Fallopian tube (tissue), 1 donor: ENCODE measurements around a stretch of chr7.

DNA sequence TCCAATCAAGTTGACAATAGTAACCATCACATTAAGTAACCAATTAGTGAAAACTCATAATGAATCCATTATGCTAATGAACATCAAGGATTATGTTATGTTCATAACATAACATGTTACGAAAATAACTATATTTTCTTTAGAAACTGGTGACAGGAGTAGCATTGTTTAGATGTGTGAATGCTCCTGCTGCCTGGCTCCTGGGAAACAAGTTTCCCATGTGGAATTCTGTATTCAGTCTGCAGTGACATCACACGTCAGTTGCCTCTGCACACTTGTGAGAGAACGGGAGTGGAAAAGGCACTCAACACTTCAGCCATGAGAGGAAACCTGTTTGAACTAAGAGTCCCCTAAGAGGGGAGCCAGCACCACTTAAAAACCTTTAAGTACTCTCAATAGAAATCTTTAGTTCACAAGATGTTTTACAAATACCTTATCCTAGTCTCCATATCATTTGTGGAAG, 140.3 kb upstream of the FAM20C start:
- PRO-cap, result no peak

GRCh38 chr7:62797-63138, 129.6 kb upstream of the FAM20C start:
- PRO-cap, result no peak

DNA sequence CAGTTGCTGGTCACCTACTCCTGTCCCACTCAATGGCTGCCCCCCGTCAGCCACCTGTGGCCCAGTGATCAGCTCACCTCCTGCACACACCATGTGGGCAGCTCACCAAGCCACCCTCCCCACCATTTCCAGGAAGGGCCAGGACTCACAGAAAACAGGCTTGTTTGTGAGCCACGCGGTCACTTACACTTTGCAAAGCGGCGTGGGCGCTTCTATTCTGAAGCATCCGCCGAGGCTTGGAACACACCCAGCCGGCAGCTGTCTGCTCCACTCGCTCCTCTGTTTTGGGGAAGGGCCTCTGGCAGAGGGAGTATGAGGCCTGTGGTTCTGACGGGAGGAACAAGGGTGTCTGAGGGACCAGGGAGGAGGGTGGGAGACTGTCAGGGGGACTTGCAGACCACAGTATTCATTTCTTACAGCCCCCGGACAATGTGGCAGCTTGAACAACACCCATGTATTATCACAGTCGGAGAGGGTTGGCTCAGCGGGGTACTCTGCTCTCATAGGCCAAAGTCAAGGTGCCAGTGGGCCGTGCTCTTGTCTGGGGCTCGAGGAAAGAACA, 60.6 kb upstream of the FAM20C start:
- PRO-cap, result no peak

- PRO-cap, result no peak
Observed at GRCh38 chr7:150460-151164, 41.8 kb upstream of the FAM20C start.

- PRO-cap, result no peak
Observed at GRCh38 chr7:193861-194944, 1.8 kb downstream of the FAM20C start.

DNA sequence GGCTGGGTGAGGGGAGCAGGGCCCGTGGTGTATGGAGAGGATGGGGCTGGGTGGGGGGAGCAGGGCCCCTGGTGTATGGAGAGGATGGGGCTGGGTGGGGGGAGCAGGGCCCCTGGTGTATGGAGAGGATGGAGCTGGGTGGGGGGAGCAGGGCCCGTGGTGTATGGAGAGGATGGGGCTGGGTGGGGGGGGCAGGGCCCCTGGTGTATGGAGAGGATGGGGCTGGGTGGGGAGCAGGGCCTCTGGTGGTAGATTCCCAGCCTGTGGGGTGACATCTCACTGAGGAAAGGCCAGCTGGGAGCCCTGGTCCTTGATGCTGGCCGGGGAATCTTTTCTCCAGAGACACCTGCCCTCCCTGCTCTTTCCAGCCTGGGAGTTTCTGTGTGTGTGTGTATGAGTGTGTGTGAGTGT, 23.9 kb downstream of the FAM20C start:
- PRO-cap, result no peak

DNA sequence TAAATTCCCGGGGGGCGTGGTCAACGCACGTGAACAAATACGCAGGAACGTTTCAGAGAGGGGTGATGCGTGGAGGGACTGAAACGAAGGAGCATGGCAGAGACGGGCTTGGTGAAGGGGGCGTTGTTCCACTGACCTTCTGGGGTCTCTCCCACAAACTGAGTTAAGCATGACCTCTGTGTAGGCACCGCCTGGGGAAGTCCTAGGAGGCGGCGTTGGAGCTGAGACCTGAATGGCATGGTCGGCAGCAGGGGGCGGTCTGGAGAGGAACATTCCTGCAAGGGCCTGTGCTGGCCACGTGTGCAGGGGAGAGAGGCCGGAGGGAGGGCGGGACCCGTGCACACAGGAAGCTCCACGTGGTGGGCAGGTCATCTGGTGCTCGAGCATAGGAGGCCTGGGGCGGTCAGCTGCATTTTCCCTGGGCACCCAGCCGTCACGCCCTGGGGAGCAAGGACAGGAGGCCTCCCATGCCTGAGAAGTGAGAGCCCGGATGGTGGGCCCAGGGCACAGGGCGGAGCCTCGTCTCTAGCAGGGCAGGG, 28.1 kb downstream of the FAM20C start:
- PRO-cap, result no peak

- PRO-cap, result no peak
Observed at GRCh38 chr7:259076-259498, 30.9 kb upstream of the FOXL3 start.

GRCh38 chr7:326721-327299, 36.8 kb downstream of the FOXL3 start:
- PRO-cap, result no peak

GRCh38 chr7:372706-373368, 82.9 kb downstream of the FOXL3 start:
- PRO-cap, result unidirectional peak, plus-strand start at chr7:373213

DNA sequence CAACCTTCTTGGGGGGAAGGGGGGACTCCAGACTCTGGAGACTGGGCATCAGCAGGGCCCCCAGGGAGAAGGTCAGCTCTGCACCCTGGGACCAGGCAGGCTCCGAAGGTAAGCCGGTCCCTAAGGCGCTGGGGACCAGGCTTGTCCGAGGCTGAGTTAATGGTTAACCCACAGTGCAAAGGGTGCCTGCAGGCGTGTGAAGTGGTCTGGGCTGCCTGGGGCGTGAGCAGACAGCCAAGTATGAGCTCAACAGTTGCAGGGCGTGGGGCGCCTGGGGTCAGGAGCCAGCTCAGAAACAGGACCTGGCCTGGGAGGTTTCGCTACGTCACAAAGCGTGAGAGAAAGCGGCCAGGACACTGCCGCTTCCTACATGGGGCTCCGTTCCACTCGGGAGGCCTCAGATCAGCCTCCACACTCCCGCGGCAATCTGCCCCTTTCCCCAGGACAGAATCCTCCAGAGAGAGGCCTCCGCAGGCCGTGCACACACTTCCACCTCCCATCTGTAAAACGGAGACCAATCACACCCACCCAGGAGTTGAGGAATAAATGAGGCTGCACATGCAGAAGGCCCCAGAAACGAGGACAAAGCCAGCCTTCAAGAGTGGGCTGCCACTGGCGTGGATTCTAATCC, 16.0 kb downstream of the PDGFA start:
- PRO-cap, result bidirectional peak, plus-strand start at position 330 of the sequence, minus-strand start at position 97 of the sequence

DNA sequence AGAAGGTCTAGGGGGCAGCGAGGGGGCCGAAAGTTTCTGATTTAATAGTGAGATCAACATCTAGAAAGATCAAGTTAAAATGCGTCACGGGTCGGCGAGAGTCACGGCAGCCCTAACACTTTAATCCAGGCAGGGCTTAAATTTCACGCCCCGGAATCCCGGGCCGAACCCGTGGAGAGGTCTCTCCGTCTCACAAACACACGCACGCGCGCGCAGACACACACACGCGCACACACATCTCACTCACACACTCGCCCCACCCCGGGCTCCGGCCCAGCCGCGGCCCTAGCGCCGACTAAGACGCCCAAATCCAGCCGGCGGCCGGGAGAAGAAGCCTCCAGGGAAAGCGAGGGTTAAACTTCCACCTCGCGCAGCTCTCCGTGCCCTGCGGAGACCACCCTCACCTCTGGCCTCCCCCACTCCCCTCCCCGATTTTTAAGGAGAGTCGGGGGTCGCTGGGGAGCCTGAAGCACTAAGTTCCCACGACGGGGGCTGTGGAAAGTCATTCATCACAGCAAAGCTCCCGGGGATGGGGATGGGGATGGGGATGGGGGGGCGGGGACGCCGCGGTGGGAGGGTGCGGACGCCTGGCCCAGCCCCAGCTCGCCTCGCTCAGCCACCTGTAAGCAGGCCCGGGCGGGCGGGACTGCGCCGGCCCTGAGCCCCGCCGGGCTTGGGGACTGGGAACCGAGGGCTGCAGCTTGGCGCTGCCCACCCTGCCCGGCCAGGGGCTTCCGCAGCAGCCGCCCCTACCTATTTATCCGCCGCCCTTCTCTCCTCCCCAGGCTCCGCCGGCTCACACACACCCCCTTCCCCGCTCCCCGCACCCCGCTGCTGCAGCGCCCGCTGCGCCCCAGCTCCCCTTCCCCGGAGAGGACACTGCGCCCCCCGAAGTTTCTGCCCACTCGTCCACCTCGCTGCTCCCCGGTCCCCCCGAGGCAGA, 1.6 kb downstream of the PDGFA start:
- PRO-cap, result bidirectional peak, plus-strand start at position 276 of the sequence, minus-strand start at position 212 of the sequence; bidirectional peak, plus-strand start at position 623 of the sequence, minus-strand start at position 531 of the sequence

DNA sequence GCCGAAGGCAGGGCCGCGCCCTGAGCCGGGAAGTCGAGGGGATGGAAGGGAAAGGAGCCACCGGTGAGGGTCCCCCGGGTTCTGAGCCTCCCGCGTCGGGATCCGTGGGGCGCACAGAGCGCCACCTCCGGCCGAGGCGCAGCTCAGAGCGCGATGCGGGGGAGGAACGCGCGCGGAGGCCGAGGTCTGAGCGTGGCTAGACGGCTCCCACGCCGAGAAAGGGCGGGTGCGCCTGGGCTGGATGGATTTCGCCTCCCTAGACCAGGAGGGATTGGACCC, 856 bp upstream of the PDGFA start:
- PRO-cap, result bidirectional peak, plus-strand start at position 210 of the sequence, minus-strand start at position 155 of the sequence

GRCh38 chr7:604144-605182, 84.8 kb upstream of the PDGFA start:
- PRO-cap, result unidirectional peak, minus-strand start at chr7:604244; bidirectional peak, plus-strand start at chr7:604655, minus-strand start at chr7:604533

- PRO-cap, result no peak
Observed at GRCh38 chr7:611424-612173, 92.0 kb upstream of the PDGFA start.

DNA sequence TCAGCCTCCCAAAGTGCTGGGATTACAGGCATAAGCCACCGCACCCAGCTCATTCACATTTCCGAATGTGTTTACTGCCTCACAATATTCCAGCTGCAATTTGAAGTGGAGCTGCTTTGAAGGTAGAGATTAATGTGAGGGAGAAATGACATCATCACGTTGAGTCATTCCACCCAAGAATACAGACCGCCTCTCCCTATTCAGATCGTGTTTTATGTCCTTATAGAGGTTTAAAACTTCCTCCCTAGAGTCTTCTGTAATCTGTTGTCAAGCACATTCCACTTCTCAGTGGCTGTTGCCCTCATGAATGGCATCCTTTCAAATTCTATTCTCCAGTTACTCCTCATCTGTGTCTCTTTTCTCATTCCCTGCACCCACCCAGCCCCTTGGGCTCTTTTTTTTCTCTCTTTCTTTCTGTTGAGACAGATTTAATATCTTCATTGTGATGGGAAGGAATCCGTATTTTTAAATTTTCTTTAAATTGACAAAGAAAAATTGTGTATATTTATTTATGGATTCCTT, 100.5 kb upstream of the PDGFA start:
- PRO-cap, result bidirectional peak, plus-strand start at position 247 of the sequence, minus-strand start at position 67 of the sequence

DNA sequence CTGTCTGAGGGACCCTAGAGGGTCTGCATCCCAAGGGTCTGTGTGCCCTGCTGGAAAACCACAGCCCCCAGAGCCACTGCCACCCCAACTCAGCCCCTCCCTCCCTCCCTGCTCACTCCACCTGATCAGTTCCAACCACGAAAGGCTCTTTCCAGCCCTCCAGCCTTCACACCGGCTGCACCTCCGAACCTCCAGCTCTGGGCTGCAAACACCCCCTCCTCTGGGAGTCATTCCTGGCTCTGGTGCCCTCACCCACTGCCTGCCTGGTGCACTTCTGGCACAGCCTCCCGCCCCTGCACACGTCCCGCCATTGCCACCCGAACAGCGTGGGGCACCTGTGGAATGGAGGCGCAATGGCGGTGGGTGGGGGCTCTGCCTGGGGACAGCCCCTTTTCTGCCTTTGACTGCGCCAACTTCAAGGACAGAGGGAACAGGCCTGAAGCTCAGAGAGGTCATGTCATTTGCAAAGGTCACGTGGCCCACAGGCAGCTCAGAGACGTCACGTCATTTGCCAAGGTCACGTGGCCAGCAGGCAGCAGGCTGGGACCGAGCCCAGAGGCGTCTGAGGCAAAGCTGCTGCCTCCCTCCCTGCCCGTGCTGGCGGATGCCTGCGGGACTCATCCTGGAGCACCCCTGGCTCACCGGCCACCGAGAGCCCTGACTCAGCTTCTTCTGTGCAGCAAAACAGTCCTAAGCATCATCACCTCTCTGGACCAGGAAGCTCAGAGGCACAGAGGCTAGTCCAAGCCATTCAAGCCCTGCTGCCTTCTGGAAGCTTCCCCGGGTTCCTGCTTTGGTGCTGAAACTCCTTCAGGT, 76.0 kb upstream of the DNAAF5 start:
- PRO-cap, result no peak

DNA sequence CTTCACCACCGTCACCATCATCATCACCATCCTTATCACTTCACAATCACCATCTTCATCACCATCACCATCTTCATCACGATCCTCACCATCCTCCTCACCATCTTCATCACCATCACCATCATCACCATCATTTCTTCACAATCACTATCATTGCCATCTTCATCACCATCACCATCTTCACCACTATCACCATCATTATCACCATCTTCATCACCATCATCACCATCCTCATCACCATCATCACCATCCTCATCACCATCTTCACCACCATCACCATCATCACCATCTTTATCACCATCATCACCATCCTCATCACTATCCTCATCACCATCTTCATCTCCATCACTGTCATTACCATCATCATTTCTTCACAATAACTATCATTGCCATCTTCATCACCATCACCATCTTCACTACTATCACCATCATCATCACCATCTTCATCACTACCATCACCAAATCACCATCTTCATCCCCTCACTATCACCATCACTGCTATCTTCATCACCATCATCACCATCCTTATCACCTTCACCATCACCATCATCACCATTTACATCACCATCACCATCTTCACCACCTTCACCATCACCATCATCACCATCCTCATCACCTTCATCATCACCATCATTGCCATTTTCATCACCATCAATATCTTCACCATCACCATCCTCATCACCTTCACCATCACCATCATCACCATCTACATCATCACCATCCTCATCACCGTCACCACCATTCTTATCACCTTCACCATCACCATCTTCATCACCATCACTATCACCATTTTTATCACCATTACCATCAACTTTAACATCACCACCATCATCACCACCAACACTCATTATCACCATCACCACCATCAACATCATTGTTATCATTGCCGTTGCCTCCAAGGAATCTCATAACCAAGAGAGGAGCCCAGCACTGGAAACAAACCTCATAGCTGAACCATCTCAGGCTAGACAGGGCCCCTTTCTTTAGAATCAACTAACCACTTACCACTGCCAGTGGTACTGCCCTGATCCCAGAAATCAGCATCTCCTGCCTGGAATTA, 72.2 kb upstream of the DNAAF5 start:
- PRO-cap, result no peak

DNA sequence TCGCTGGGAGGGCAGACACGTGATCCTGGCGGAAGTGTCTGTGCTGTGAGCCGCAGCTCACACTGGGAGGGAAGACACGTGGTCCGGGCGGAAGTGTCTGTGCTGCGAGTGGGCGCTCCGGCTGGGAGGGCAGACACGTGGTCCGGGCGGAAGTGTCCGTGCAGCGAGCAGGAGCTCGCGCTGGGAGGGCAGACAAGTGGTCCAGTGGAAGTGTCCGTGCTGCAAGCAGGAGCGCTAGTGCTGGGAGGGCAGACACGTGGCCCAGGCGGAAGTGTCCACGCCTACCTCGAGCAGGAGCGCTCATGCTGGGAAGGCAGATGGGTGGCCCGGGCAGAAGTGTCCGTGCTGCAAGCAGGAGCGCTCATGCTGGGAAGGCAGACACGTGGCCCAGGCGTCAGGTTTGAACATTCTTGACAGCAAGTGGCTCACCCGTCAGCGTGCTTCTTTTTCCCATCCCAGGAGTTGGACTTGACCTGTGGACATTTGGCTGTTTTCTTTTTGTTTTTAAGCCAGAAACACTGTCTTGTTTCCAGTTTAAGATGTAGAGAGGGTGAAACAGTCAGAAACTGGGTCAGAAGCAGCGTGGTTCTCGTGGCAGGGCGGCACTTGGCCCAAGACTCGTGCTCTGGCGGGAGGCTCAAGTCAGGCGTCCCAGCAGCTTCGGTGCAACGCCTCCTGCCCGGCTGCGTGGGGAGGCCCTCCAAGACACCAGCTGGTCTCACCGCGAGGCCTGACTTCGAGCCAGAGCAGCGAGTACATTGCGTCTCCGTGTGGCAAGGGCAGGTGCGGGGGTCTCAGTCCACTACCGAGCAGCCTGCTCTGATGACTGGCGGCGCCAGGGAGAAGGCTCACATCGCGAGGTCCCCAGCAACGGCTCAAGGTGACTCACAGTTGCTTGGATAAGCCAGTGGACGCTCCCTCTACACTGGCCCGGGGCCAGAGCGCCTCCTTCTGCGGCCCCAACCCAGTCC, 41.5 kb upstream of the PRKAR1B start:
- PRO-cap, result unidirectional peak, plus-strand start at position 195 of the sequence; unidirectional peak, plus-strand start at position 343 of the sequence

GRCh38 chr7:771044-771988, 44.2 kb upstream of the PRKAR1B start:
- PRO-cap, result bidirectional peak, plus-strand start at chr7:771491, minus-strand start at chr7:771366